ENCODE results near the genes IRS4 and RBMXL3.

GRCh38 chrX:107759414-107760328 lies 15.9 kb downstream of the TSC22D3 start:
- RRBS = no CpG with 5 or more reads among the region's 18 CpGs

DNA sequence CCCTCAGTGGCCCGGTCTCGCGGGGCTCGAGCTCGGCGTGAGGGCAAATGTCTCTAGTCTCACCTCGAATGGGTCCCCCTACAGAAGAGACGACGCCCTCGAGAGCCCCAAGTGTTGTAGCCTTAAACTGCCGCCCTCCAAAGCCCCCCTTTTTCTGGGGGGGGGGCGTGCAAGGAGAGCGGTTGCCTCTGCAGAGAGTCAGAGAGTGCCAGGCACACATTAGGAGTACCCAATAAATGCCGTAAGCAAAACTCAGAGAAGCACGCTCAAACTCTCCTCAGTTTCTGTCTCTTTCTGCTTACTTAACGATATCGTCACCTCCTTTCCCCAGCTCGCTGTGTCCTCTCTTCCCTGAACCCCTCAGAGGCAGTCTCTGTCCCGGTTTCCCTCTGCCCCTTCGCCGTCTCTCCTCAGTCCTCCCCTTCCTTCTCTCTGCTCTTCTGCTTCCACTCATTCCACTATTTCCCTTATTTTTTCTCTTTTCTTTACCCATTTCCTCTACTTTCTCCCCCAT lies 751 bp upstream of the TSC22D3 start:
- RRBS = no CpG with 5 or more reads among the region's 21 CpGs

- RRBS = under 1% methylated on average over 16 of the region's 38 CpGs
Measured at GRCh38 chrX:107826702-107827103, 1.0 kb downstream of the MID2 start.

GRCh38 chrX:108198487-108198908 lies 106.9 kb downstream of the ATG4A start:
- RRBS = no CpG with 5 or more reads among the region's 1 CpG

- RRBS = 3% methylated on average over 10 of the region's 52 CpGs
Measured at GRCh38 chrX:108736268-108737013, at the start of gene IRS4. Gene IRS4, minus strand, starts transcription at chrX:108736563.

DNA sequence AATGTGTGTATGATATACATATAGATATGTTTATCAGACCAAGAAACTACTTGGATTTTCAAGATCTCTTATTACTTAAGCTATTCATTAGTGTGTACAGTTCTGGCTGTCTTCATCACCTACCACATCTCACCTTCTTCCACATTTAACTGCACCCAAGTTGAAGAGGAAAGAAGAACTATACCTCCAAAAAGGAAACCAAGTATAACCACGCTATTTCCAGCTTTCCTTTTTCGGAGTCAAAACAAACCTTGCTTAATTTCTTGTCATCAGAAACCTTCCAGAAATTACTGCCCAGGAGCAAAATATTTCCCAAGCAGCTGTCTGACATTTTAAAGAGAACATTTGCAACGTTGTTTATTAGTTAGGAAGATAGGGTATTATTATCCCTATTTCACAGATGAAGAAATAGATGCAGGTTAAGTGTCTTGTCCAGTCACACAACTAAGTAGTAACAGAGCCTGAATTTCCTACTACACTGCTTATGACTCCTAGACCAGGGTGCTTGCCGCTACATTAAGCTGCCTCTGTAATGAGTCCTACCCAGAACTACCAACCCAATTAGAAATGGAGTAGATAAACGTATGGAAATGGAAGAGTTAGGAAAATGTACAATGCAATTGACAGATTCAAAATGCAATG lies 2.2 kb upstream of the ACSL4 start:
- RRBS = no CpG with 5 or more reads among the region's 5 CpGs

- RRBS = 1% methylated on average over 5 of the region's 10 CpGs
Measured at GRCh38 chrX:110003444-110003701, 459 bp downstream of the TMEM164 start.

- RRBS = no CpG with 5 or more reads among the region's 4 CpGs
Measured at GRCh38 chrX:110059130-110059910, 56.4 kb downstream of the TMEM164 start.

GRCh38 chrX:111400884-111401210 lies 11.1 kb downstream of the DCX start:
- RRBS = no CpG with 5 or more reads among the region's 7 CpGs

DNA sequence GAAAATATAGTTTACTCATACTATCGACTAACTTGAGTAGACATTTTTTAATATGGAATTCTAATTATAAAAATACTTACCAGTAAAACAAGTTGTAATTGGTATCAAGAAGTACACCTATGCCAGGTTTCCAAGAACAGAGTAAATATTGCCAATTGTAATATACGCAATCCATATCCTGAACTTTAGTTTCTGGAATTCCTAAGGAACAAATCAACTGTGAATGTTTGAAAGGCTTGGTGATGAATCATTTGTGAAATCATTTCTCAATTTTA lies 3.8 kb downstream of the IL13RA2 start:
- RRBS = no CpG with 5 or more reads among the region's 2 CpGs

- RRBS = no CpG with 5 or more reads among the region's 14 CpGs
Measured at GRCh38 chrX:115189107-115189489, at the start of gene RBMXL3. Gene RBMXL3, plus strand, starts transcription at chrX:115189410.

- RRBS = no CpG with 5 or more reads among the region's 4 CpGs
Measured at GRCh38 chrX:115229587-115230136, 4.2 kb downstream of the LRCH2 start.

GRCh38 chrX:115922544-115923761 lies 247.6 kb upstream of the AGTR2 start:
- RRBS = no CpG with 5 or more reads among the region's 19 CpGs

- RRBS = no CpG with 5 or more reads among the region's 4 CpGs
Measured at GRCh38 chrX:116707944-116708345, 245.2 kb upstream of the CT83 start.

- RRBS = no CpG with 5 or more reads among the region's 1 CpG
Measured at GRCh38 chrX:119101467-119101905, 26.1 kb downstream of the KIAA1210 start.

DNA sequence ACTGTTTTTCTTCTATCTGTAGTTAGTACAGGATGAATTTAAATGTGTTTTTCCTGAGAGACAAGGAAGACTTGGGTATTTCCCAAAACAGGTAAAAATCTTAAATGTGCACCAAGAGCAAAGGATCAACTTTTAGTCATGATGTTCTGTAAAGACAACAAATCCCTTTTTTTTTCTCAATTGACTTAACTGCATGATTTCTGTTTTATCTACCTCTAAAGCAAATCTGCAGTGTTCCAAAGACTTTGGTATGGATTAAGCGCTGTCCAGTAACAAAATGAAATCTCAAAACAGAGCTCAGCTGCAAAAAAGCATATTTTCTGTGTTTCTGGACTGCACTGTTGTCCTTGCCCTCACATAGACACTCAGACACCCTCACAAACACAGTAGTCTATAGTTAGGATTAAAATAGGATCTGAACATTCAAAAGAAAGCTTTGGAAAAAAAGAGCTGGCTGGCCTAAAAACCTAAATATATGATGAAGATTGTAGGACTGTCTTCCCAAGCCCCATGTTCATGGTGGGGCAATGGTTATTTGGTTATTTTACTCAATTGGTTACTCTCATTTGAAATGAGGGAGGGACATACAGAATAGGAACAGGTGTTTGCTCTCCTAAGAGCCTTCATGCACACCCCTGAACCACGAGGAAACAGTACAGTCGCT lies 7.5 kb downstream of the PGRMC1 start:
- RRBS = no CpG with 5 or more reads among the region's 3 CpGs

- RRBS = no CpG with 5 or more reads among the region's 2 CpGs
Measured at GRCh38 chrX:119433463-119434506, 34.5 kb upstream of the SLC25A5 start.

- RRBS = no CpG with 5 or more reads among the region's 16 CpGs
Measured at GRCh38 chrX:119450961-119451638, 17.1 kb upstream of the SLC25A5 start.

DNA sequence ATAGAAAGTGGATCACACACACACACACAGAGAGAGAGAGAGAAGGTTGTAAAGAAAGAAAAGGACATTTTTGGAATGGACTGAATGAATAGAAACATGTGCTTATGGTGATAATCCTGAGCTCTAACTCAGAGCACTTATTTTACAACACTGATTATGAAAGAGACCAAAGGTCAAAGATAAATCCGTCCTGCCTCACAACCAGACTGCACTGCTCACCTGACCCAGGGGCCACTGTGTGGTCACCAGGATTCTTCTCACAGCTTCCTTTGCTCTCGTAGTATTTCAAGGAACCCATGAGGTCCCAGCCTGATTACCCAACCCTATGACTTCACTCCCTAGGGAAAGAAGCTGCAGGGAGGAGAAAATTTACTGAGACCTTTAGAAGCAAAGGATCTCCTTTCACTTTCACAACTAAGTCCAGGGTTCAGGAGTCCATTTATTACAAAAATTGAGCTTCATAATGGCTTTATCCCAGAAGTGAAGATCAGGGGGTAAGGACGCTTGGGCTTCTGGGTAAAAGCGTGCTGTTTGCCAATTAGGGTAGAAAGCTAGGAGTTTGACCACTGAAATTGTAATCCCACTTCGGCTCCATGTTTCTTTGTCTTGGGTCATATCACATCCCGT lies 9.6 kb downstream of the SLC25A5 start:
- RRBS = no CpG with 5 or more reads among the region's 6 CpGs